SJCRH30 (cell line): ENCODE data around the gene ZNF729.

DNA sequence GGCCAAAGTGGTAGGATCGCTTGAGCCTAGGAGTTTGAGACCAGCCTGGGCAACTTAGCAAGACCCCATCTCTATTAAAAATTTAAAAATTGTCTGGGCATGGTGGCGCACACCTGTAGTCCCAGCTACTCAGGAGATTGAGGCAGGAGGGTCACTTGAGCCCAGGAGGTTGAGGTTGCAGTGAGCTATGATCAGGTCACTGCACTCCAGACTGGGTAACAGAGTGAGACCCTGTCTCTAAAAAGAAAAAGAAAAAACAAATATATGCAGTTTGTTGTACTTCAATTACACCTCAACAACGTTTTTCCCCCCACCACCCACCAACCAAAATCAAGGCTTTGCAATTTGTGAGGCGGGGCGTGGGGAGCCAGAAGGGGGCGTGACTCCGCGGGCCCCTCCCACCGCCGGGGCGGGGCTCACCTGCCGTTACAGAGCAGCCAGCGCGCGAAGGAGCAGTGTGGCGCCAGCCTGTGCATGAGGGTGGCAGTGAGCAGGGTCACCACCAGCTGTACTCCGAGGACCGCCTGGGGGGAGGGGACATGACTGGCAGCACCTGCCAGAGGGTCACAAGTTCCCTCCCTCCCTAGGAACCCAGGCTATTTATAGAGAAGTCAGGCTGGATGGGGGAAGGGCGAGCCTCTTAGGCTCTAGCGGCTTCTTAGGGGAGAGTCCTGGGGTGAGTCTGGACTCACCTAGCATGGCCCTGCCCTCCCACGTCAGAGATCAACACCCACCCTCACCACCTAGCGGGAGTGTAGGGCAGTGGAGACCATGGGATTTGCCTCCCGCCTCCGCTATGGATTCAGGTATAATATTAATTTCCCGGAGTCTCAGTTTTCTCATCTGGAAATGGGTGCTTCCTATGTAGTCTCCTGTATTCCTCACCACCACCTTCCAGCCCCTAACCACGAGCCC, 3.7 kb downstream of the TMEM161A start:
- RAMPAGE, long total RNA, result no peak

- RAMPAGE, long total RNA, result no peak
Measured at GRCh38 chr19:19460752-19461725, 54.3 kb downstream of the TSSK6 start.

GRCh38 chr19:19476478-19477222, 38.7 kb downstream of the TSSK6 start:
- RAMPAGE, long total RNA, result no peak

- RAMPAGE, long total RNA, result no peak
Measured at GRCh38 chr19:19506187-19507056, 8.9 kb downstream of the TSSK6 start.

DNA sequence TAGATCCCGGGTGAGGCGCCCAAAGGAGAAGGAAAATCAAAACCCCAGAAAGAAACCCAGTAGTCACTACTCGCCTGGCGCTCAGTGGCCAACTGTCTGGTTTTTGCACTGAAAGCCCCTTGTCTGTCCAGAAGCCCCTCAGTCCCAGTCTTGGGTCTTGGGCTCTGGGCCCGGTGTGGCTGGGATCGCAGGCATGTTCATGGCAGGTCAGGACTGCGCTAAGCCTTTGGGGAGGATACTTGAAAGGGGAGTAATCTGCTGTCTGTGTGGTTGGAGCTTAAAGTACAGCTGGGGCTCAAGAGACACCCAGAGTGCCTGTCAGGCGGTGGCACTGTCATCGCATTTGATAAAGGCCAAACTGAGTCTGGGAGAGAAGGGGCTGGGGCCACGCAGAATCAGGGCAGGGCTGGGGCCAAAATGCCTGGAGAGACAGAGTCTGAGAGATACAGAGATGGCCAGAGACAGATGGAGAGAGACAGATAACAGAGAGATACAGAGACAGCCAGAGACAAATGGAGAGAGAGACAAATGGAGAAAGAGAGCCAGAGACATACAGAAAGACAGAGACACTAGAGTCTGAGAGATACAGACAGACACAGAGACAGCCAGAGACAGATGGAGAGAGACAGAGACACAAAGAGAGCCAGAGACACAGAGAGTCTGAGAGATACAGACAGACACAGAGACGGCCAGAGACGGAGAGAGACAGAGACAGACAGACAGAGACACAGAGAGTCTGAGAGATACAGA, 4.2 kb upstream of the CILP2 start:
- RAMPAGE, long total RNA, result no peak

GRCh38 chr19:19613567-19614018, 4.9 kb downstream of the PBX4 start:
- RAMPAGE, long total RNA, result no peak

- RAMPAGE, long total RNA, result no peak
Measured at GRCh38 chr19:19642430-19643497, 693 bp downstream of the GMIP start.

- RAMPAGE, long total RNA, result no peak
Measured at GRCh38 chr19:19655177-19655734, 8.2 kb downstream of the ATP13A1 start.

DNA sequence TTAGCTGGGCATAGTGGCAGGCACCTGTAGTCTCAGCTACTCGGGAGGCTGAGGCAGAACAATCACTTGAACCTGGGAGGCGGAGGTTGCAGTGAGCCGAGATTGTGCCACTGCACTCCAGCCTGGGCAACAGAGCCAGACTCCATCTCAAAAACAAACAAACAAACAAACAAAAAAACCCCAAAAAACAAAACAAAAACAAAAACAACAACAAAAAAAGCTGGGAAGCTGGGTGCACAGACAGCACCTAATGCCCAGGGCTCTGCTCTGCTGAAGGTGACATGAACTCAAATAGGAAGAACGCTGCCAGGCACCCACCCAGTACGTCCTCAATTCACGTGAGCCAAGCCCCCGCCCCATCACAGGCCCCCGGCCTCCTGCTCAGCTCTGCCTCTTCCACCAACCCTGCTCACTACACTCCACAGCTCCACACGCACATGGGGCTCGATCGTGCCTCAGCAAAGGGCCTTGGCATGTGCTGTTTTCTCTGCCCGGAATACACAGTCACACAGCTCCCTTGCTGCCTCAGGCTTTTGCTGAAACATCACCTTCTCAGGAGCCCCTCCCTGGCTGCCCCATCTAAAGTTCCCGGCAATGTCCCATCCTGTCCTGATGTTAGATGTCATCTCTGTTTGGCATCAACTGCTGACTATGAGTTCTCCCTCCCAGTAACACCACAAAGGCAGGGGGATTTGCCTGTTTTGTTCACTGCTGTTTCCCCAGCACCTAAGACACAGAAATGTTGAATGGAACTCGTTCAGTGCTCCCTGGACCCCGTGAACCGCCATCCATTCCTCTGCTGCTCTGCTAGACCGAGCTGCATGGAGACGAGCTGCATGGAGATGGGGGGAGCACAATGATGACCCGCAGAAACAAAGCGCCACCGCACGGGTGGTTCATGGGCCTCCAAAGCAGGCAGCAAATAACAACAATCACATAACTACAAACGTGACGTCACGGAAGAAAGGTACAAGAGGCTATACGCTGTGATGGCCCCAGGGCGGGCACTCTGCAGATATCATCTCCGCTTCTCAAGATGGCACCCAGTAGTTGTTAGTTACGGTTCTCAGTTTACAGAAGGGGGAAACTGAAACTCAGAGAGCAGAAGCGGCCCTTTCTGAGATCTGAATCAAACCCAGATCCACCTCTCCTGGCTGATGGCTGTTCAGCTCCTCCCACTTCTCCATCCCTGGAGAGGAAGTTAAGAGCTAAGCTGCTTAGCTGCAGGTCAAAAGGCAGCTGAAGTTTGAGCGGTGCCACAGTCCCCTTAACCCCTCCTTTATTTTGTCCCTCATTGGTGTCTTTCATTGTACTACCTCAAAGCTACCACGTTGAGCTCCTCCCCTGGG, 2.1 kb downstream of the ATP13A1 start:
- RAMPAGE, long total RNA, result no peak

GRCh38 chr19:19762522-19763062, 29.7 kb upstream of the ZNF14 start:
- RAMPAGE, long total RNA, result no peak

GRCh38 chr19:20432109-20432487, 133.5 kb downstream of the ZNF737 start:
- RAMPAGE, long total RNA, result no peak

DNA sequence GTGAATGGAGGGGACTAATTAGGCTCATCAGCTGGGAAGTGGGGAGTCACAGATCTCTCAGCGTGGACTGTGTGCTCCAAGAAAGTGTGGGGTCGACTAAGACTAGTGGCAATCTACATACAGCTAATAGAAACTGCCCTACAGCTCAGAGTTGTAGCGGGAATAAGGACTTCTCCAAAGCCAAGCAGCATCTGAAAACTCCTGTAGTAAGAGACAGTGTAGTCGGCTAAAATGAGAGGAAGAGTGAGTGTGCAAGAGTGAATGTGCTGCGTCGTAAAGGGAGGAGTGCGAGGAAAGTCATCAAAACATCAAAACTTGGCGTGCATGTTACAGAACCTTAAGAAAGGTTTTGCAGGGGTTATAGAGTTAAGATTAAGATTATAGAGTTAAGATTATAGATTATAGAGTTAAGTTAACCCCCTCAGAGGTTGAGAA, 46.6 kb upstream of the ZNF737 start:
- RAMPAGE, long total RNA, result no peak

GRCh38 chr19:20613347-20614277, 47.8 kb downstream of the ZNF626 start:
- RAMPAGE, long total RNA, result no peak

DNA sequence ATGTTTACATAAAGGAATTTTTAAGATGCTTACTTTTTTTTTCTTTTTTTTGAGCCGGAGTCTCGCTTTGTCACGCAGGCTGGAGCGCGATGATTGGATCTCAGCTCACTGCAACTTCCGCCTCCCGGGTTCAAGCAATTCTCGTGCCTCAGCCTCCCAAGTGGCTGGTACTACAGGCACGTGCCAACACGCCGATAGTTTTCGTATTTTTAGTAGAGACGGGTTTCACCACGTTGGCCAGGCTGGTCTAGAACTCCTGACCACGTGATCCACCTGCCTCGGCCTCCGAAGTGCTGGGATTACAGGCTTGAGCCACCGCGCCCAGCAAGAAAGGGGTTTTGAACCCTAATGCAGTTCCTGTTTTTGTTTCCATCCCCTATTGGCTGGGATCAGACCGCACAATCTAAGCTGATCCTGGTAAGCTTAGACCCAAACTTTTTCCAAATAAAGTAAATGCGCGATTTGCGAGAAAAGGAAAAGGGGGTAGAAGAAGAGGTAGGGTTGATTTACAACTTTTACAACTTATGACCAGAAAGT, 909 bp downstream of the ZNF626 start:
- RAMPAGE, long total RNA, result no peak

DNA sequence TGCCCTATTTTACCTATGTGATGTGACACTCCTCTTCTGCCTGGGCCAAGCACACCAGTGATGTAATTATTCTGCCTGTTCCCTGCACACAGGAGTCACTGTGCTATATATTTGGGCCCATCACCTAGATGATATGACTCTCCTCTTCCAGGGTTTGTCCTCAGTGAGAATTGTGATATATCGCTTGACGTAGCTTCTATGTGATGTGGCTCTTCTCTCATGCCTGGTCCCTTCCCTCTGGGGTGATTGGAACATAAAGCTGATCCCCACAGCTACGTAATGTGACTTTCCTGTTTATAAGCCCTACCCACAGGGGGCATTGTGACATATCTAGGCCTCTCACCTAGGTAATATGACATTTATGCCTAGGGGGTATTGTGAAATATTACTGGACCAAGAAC, 11.1 kb upstream of the ZNF429 start:
- RAMPAGE, long total RNA, result no peak

DNA sequence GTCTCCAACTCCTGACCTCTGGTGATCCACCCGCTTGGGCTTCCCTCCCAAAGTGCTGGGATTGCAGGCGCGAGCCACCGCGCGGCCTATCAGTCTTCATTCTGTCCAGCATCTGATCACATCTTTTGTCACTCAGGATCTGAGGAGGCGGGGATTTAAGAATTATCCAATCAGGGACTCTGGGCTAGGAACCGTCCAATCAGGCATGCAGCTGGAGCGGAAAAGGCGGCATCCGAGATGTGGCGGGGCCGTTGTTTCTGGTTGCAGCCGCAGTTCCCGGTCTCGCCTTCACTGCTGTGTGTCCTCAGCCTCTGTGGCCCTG, at the start of gene ZNF729:
ZNF729 (plus strand) TSS at position 270 of the 322 bp plus-strand sequence.
- RAMPAGE, long total RNA, result no peak

DNA sequence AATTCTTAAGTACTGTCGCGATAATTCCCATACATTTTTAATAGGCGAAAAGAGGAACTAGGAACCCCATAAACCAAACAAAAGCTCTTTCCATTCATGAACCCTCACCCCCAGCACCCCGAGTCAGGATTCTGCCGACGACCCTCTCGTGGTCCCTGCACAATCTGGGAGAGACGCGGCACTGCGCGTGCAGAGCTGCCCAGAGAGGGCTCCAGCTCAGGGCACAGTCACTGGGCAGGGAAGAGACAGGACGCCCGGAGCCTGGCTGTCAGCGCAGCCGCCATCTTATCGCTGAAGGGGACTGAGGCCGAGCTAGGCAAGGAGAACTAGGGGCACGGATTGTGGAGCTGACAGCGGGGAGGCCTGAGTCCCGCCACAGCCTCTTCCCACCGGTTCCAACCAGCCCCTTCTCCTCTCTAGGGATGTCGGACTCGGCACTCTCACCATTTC, 370 bp downstream of the ZNF98 start:
- RAMPAGE, long total RNA, result no peak

- RAMPAGE, long total RNA, result no peak
Measured at GRCh38 chr19:22528827-22529400, 105.2 kb upstream of the ZNF492 start.

- RAMPAGE, long total RNA, result no peak
Measured at GRCh38 chr19:22530072-22530594, 104.0 kb upstream of the ZNF492 start.

DNA sequence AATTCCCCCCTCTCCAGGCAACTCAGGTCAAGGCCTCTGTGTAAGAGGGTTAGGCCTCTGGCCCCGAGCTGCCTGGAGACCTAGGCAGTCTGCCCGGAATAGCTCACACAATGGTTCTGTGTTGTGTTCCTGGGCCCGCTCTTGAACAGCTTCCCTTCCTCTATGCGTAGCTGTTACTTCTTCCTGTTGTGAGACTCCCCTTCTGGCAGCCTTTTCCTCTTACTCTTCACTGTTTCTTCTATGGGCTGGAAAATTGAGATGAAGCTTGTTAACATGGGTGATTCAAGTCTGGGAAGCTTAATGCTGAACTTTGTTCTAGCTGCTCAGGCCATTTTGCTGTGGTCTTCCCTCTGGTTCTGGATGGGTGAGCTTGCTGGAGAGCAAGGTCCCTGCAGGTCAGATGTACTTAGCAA, 14.6 kb upstream of the ZNF492 start:
- RAMPAGE, long total RNA, result no peak